Liver (tissue), 9 donors: ENCODE measurements around a stretch of chr11.

DNA sequence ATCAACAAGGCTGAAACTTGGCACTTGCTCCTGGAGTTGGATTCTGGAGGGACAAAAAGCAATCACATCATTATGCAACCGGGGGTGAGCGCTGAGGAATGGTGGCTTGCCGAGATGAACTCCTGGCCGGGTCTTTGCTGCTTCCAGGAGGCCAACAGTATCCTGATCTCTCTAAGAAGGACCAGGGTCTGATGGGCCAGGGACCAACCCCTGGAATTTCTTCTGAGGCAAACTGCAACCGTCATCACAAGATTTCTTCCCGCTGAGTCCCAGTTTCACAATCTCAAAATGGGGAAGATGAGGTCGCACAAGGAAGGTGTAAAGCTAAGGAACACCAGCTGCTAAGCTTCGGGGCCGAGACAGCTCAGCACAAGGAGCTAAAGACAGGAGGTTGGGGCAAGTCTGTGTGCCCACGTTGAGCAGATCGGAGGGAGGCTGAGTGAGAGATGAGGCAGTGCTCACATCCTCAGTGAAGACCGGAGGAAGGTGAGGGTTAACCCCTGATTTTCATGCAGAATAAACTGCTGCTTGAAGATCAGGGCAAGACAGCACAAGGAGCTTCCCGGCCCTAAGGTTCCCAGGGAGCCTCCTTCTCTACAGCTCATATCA lies 7.5 kb downstream of the ADAMTS8 start:
- PRO-cap, 5 experiments: no peak in any of the 5 experiments
- RAMPAGE, long total RNA, 2 experiments: no peak in any of the 2 experiments
- RRBS: 42% methylated on average over 6 of the region's 13 CpGs

- PRO-cap, 5 experiments: no peak in any of the 5 experiments
- RAMPAGE, long total RNA, 2 experiments: no peak in any of the 2 experiments
- RRBS: no CpG with 5 or more reads among the region's 16 CpGs
These were observed 29.9 kb downstream of the ADAMTS15 start for GRCh38 chr11:130478142-130478992.

DNA sequence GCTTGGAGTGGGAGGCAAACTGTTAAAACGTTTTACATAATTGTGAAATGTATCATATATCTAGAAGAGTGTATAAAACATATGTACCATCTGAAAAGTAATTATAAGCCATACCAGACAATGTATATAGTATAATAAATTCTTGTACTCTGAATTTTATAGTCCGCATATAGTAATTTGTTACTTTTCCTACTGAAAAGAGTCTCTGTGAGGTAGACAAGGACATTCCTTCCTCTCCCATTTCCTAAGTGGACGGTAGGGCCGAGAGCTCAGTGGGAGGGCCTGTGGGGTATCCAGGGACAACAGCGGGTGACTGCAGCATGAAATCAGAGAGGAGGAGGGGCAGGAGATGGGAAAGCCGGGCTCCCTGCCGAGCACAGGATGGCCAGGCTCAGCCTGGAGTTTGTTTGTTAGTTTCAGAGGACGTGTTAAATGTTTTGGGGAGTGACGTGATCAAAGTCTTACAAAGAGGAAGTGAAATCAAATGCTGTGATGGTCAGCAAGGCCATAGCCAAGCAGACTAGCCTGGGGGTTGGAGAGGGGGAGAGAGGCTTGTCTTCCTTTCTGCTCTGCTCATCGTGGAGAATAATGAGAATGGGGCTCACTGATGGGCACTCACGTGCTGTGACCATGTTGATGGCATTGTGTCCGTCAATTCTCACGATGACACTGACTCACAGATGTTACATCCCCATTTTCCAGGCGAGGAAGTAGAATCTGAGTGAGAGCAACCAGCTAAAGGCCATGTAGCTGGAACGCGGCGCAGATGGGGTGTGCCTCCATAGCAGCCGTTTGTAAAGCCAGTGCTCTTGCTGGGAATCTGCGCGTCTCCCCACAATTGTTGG lies 152.7 kb downstream of the ADAMTS15 start:
- PRO-cap, 5 experiments: no peak in any of the 5 experiments
- RAMPAGE, long total RNA, 2 experiments: no peak in any of the 2 experiments
- RRBS: no CpG with 5 or more reads among the region's 20 CpGs

- PRO-cap, 5 experiments: no peak in any of the 5 experiments
- RAMPAGE, long total RNA, 2 experiments: no peak in any of the 2 experiments
- RRBS: no CpG with 5 or more reads among the region's 5 CpGs
These were observed 201.4 kb downstream of the ADAMTS15 start for GRCh38 chr11:130649825-130650292.

DNA sequence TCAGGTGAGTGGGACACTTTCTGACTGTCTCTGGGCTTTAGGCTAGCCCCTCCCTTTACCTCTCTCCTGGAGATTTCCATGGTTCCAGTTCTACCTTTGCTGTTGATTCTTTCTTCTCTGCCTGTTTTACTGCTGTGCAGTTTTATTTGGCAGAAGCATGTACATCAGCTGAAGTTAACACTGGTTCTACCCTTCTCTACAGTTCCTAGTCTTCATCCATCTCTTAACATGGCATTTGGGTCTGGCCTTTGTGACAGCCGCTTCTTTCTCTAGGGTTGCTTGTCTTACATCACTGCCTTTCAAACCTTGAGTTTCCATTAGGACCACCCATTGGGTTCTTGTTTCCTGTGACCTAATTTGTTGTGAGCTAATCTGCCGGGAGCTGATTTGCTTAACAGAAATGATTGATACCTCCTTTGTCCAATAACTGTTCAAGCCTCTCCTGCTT lies 131.1 kb downstream of the SNX19 start:
- PRO-cap, 5 experiments: no peak in any of the 5 experiments
- RAMPAGE, long total RNA, 2 experiments: no peak in any of the 2 experiments
- RRBS: no CpG with 5 or more reads among the region's 2 CpGs

- PRO-cap, 5 experiments: peak in 1 of 5 experiments; most common minus-strand start chr11:130792577 (in 1)
- RAMPAGE, long total RNA, 2 experiments: no peak in any of the 2 experiments
- RRBS: no CpG with 5 or more reads among the region's 3 CpGs
These were observed 123.9 kb downstream of the SNX19 start for GRCh38 chr11:130792521-130792733.

DNA sequence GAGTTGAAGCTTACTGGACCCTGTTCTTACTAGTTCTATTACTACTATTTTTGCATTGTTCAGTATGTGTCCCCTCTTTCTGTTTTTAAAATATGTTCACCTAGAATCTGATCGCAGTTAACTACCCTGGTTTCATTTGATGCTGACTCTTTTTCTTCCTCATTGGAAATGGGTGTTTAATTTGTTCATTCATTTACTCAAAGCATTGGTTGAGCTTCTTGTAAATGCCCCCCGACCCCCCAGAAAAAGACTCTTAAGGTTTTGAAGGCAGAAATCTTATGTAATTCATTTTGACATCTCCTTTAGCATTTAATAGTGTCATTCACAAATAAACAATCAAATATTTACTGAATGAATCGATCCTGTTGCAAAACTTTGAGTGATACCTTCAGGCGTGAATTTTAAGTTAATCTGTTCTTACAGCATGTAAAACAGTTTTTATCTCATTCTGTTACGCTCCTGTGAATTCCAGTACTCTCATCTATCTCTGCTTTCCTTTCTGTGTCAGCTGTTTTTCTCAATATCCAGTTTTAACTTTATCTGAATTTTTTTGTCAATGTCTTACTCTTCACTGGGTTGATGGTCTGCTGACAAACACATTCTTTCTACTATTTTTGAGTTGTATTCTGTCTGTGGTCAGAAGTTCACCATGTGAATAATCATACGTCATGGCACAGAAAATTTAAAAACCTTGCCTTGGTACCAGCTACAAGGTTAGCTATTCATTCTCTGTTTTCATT lies 27.0 kb downstream of the SNX19 start:
- PRO-cap, 5 experiments: peak in 1 of 5 experiments; most common plus-strand start position 446 of the sequence (in 1)
- RAMPAGE, long total RNA, 2 experiments: no peak in any of the 2 experiments
- RRBS: no CpG with 5 or more reads among the region's 6 CpGs

GRCh38 chr11:133918035-133918574 lies 38.7 kb downstream of the IGSF9B start:
- PRO-cap, 5 experiments: no peak in any of the 5 experiments
- RAMPAGE, long total RNA, 2 experiments: no peak in any of the 2 experiments
- RRBS: 8% methylated on average over 5 of the region's 43 CpGs

DNA sequence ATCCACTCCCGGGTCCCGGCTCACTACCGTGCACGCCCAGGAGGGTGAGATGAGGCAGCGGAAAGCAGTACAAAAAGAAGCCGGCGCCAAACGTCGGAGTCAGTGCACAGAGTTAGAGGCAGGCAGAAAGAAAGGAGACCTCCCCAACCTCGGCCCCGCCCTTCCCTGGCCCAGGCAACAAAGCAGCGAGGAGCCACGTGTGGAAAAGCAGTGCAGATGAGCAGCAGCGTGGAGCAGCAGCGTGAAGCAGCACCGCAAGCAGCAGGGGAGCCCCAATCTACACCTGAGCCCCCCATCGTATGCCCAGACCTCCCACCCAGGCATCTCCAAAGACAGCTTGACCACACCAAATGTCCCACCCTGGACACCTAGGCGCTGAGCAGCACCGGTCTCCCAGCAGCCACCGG lies 28.9 kb downstream of the IGSF9B start:
- PRO-cap, 5 experiments: no peak in any of the 5 experiments
- RAMPAGE, long total RNA, 2 experiments: no peak in any of the 2 experiments
- RRBS: 3% methylated on average over 6 of the region's 20 CpGs

DNA sequence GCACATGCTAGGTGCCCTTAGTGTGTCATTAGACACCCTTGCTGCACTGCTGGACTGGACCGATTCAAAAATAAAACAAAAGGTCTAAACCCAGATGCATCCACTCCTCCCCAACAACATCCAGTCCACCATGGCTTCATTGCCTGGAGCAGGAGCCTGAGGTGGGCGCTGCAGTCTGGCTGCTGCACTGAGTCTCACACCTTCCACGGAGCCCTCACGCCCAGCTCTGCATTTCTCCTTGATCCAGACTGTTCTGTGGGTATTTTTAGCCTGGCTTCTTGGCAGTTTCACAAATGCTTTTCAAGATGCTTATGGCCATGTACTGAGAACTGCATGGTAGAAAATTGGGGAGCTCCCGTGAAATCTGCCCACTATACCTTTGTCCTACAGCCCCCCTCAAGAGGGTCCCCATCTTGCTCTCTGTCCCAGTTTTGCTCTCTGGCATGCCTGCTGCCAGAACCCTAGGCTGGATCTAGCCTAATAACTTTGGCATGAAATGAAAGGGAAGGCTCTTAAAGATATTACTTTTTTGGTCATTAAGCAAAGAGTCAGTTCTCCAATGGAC lies 53.3 kb upstream of the JAM3 start:
- PRO-cap, 5 experiments: peak in 2 of 5 experiments; most common minus-strand start position 56 of the sequence (in 2)
- RAMPAGE, long total RNA, 2 experiments: no peak in any of the 2 experiments
- RRBS: no CpG with 5 or more reads among the region's 5 CpGs

GRCh38 chr11:134468068-134468663 lies 56.1 kb upstream of the B3GAT1 start:
- PRO-cap, 5 experiments: no peak in any of the 5 experiments
- RAMPAGE, long total RNA, 2 experiments: no peak in any of the 2 experiments
- RRBS: 75% methylated on average over 2 of the region's 10 CpGs

GRCh38 chr11:134468778-134469005 lies 56.6 kb upstream of the B3GAT1 start:
- PRO-cap, 5 experiments: no peak in any of the 5 experiments
- RAMPAGE, long total RNA, 2 experiments: no peak in any of the 2 experiments
- RRBS: no CpG with 5 or more reads among the region's 2 CpGs

- PRO-cap, 5 experiments: peak in 1 of 5 experiments; most common minus-strand start chr11:134637925 (in 1)
- RAMPAGE, long total RNA, 2 experiments: no peak in any of the 2 experiments
- RRBS: no CpG with 5 or more reads among the region's 4 CpGs
These were observed 225.6 kb upstream of the B3GAT1 start for GRCh38 chr11:134637744-134637994.

GRCh38 chr11:134797766-134798154 lies 385.7 kb upstream of the B3GAT1 start:
- PRO-cap, 5 experiments: peak in 3 of 5 experiments; most common plus-strand start chr11:134797899 (in 3)
- RAMPAGE, long total RNA, 2 experiments: no peak in any of the 2 experiments
- RRBS: no CpG with 5 or more reads among the region's 13 CpGs